AG04450 (cell line): ENCODE data around the genes PLXNB2, LMF2 and SCO2.

- CAGE, long polyA plus RNA, result no peak
- RRBS, result 89% methylated on average over 11 of the region's 24 CpGs
Measured at GRCh38 chr22:50256879-50257450, 4.5 kb downstream of the MAPK12 start.

- CAGE, long polyA plus RNA, result no peak
- RRBS, result 79% methylated on average over 4 of the region's 19 CpGs
Measured at GRCh38 chr22:50259152-50259655, 2.3 kb downstream of the MAPK12 start.

GRCh38 chr22:50275072-50276216 lies 5.3 kb upstream of the MAPK11 start:
- CAGE, long polyA plus RNA, result no peak
- RRBS, result 70% methylated on average over 7 of the region's 52 CpGs

DNA sequence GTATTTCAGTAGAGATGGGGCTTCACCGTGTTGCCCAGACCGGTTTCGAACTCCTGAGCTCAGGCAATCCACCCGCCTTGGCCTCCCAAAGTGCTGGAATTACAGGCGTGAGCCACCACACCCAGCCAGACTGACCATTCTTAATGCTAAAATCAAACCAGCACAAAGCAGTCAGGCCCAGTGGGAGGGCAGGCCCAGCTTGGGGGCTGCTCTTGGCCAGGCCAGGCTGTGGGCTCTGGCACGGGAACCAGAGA lies 8.7 kb downstream of the PLXNB2 start:
- CAGE, long polyA plus RNA, result no peak
- RRBS, result no CpG with 5 or more reads among the region's 6 CpGs

- CAGE, long polyA plus RNA, result no peak
- RRBS, result 41% methylated on average over 60 of the region's 99 CpGs
Measured at GRCh38 chr22:50299073-50300134, 8.0 kb downstream of the PLXNB2 start.

GRCh38 chr22:50306969-50308246 lies at the start of gene PLXNB2:
TSS of gene PLXNB2 (minus strand) at chr22:50307646.
- CAGE, long polyA plus RNA, result start-site peak on the minus strand at chr22:50307577-50307650, 358 and 640 reads in 2 replicates
- RRBS, result 2% methylated on average over 45 of the region's 111 CpGs

DNA sequence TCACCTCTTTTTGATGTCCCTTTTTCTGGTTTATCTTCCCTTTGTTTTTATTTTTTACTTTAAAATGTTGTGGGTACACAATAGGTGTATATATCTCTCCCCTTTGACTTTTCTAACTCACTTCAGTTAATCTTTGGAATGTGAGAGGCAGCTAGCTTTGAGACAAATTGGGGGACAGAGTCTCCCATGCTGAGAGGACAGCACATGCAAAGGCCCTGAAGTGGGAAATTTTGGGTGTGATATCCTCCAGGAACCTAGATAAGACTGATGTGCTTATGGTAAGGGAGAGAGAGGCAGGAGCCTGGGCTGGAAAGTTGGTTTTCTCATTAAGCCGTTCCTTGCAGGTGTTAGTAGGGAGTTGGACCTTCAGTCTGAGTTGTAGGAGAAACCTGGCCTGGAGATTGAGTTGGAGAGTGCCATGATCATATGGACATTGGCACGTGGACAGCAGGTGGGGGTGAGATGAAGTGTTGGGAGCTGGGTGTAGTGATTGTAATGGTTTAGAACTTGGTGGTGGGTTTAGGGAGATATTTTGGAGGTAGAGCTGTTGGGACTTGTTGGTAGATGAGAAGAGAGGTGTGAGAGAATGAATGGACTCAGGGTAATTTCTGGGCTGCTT lies 4.8 kb downstream of the PPP6R2 start:
- CAGE, long polyA plus RNA, result no peak
- RRBS, result no CpG with 5 or more reads among the region's 2 CpGs

GRCh38 chr22:50399822-50400564 lies 56.9 kb downstream of the PPP6R2 start:
- CAGE, long polyA plus RNA, result no peak
- RRBS, result no CpG with 5 or more reads among the region's 12 CpGs

- CAGE, long polyA plus RNA, result no peak
- RRBS, result no CpG with 5 or more reads among the region's 2 CpGs
Measured at GRCh38 chr22:50400565-50401043, 57.5 kb downstream of the PPP6R2 start.

GRCh38 chr22:50443320-50443722 lies 31.5 kb downstream of the SBF1 start:
- CAGE, long polyA plus RNA, result no peak
- RRBS, result no CpG with 5 or more reads among the region's 10 CpGs

- CAGE, long polyA plus RNA, result no peak
- RRBS, result 97% methylated on average over 5 of the region's 23 CpGs
Measured at GRCh38 chr22:50460272-50460832, 14.5 kb downstream of the SBF1 start.

GRCh38 chr22:50467626-50467924 lies 7.3 kb downstream of the SBF1 start:
- CAGE, long polyA plus RNA, result no peak
- RRBS, result no CpG with 5 or more reads among the region's 14 CpGs

- CAGE, long polyA plus RNA, result no peak
- RRBS, result no CpG with 5 or more reads among the region's 22 CpGs
Measured at GRCh38 chr22:50484229-50484892, 2.3 kb upstream of the MIOX start.

DNA sequence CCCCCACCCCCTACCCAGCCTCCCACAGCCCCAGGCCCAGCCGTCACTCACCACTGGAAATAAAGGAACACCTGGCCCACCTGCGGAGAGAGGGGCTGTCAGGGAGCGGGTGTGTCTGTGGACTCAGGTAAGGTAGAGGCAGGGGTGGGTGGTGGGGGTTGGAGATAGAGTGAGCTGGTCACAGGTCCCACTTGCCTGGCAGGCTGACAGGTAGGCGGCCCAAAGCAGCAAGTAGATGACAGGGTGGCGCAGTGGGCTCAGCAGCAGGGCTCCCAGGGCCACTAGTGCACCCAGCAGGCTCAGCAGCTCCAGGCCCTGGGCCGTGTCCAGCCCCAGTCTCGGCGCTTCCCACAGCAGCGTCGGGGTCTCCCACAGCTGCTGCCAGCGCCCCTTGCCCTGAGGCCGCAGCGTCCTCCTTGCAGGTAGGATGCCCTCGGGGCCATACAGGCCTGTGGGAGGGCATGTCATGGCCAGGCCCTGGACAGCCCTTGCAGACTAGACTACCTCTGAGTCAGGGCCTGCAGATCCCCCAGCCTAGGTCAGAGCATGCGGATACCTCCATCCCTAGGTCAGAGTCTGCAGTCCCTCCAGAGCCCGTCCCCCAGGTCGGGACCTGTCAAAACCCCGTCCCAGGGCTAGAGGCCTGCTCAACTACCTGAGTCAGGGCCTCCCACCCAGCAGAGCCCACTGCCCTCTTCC lies 766 bp downstream of the LMF2 start:
- CAGE, long polyA plus RNA, result no peak
- RRBS, result no CpG with 5 or more reads among the region's 18 CpGs

- CAGE, long polyA plus RNA, result start-site peak on the minus strand at chr22:50507692-50507702, 626 and 735 reads in 2 replicates
- RRBS, result no CpG with 5 or more reads among the region's 46 CpGs
Measured at GRCh38 chr22:50507401-50507851, at the start of gene LMF2. TSS of gene LMF2 (minus strand) at chr22:50507702.

- CAGE, long polyA plus RNA, result start-site peak on the minus strand at chr22:50525563-50525584, 24 and 34 reads in 2 replicates
- RRBS, result 2% methylated on average over 37 of the region's 67 CpGs
Measured at GRCh38 chr22:50525404-50525913, at the start of gene SCO2. TSS of gene SCO2 (minus strand) at chr22:50525598.

GRCh38 chr22:50526762-50527537 lies 1.6 kb upstream of the SCO2 start:
- CAGE, long polyA plus RNA, result no peak
- RRBS, result no CpG with 5 or more reads among the region's 27 CpGs

GRCh38 chr22:50562407-50562802 lies 314 bp downstream of the SYCE3 start:
- CAGE, long polyA plus RNA, result no peak
- RRBS, result no CpG with 5 or more reads among the region's 24 CpGs

- CAGE, long polyA plus RNA, result no peak
- RRBS, result 6% methylated on average over 24 of the region's 57 CpGs
Measured at GRCh38 chr22:50600951-50601850, 608 bp downstream of the MAPK8IP2 start.

- CAGE, long polyA plus RNA, result no peak
- RRBS, result no CpG with 5 or more reads among the region's 36 CpGs
Measured at GRCh38 chr22:50620667-50621908, 6.9 kb downstream of the ARSA start.